Urinary bladder (tissue), 3 donors: ENCODE results near the genes ASIC4 and WDFY1.

DNA sequence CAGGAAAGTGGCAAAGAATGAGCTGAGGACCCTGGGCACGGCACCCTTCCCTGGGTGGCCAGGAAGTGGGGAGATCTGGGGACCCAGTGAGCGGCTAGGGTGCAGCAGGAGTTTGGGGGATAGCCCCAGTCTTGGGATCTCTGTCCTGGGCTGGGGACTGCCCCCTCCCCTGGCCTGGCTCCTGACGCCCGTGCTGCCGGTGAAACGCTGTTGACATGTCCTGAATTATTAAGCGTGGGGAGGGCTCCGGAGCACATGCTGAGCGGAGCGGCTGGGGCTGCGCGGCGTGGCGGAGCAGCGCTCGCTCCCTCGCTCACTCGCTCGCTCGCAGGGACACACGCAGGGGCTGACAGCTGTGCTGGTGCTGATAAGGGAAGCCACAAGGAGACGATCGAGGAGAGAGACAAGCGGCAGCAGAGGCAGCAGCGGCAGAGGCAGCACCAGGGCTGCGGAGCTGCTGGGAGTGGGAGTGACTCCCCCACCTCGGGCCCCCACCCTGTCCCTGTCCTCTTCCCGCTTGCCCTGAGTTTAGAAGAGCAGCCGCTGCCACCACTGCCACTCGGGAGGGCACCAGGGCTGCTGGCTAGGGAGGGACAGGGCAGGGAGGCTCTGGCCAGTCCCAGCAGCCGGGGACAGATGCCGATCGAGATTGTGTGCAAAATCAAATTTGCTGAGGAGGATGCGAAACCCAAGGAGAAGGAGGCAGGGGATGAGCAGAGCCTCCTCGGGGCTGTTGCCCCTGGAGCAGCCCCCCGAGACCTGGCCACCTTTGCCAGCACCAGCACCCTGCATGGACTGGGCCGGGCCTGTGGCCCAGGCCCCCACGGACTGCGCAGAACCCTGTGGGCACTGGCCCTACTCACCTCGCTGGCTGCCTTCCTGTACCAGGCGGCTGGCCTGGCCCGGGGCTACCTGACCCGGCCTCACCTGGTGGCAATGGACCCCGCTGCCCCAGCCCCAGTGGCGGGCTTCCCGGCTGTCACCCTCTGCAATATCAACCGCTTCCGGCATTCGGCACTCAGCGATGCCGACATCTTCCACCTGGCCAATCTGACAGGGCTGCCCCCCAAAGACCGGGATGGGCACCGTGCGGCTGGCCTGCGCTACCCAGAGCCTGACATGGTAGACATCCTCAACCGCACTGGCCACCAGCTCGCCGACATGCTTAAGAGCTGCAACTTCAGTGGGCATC, at the start of gene ASIC4:
TSS of gene ASIC4 (plus strand) at position 394 of the 1,192 bp plus-strand sequence.
- PRO-cap = no peak
- RAMPAGE, long total RNA = no peak

- PRO-cap = no peak
- RAMPAGE, long total RNA = no peak
Observed at GRCh38 chr2:219551866-219552291, 8.1 kb downstream of the TMEM198 start.

GRCh38 chr2:219570540-219571359, 589 bp downstream of the OBSL1 start:
- PRO-cap = unidirectional peak, plus-strand start at chr2:219570658; unidirectional peak, minus-strand start at chr2:219571224
- RAMPAGE, long total RNA = no peak

DNA sequence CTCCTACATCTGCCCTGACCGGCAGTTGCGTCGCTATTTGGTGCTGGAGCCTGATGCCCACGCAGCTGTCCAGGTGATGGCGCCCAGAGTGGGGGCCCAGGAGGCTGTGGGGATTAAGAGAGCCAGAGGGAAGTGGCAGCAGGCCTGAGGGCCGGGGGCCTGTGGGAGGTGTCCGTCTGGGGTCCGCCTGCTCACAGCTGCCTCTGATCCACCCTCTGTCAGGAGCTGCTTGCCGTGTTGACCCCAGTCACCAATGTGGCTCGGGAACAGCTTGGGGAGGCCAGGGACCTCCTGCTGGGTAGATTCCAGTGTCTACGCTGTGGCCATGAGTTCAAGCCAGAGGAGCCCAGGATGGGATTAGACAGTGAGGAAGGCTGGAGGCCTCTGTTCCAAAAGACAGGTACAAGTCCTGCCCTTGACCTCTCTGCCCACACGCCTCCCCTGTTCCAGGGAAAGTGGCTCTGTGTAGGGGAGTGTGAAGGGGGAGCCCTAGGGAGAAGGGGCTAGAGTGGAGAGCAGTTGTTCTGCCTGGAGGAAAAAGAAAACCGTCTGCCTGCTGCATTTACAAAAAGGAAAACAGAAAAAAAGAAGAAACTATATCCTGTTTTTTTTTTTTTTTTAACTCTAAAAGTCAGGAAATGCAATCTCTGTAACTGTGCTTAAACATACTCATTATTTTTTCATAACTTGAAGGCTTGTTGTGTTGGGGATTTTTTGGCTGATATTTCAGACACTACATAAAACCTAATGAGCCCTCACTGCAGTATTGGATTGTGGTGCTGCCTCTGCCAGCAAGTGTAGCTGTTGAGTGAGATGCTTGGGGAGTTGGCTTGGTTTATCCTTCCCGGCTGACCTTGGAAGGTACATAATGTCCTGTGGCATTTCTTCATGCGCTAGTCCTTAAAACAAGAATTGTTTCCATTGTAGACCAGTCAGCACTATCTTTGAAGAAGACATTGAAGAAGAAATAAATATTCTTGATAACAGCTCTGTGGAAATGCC, 11.8 kb downstream of the STK11IP start:
- PRO-cap = no peak
- RAMPAGE, long total RNA = no peak

DNA sequence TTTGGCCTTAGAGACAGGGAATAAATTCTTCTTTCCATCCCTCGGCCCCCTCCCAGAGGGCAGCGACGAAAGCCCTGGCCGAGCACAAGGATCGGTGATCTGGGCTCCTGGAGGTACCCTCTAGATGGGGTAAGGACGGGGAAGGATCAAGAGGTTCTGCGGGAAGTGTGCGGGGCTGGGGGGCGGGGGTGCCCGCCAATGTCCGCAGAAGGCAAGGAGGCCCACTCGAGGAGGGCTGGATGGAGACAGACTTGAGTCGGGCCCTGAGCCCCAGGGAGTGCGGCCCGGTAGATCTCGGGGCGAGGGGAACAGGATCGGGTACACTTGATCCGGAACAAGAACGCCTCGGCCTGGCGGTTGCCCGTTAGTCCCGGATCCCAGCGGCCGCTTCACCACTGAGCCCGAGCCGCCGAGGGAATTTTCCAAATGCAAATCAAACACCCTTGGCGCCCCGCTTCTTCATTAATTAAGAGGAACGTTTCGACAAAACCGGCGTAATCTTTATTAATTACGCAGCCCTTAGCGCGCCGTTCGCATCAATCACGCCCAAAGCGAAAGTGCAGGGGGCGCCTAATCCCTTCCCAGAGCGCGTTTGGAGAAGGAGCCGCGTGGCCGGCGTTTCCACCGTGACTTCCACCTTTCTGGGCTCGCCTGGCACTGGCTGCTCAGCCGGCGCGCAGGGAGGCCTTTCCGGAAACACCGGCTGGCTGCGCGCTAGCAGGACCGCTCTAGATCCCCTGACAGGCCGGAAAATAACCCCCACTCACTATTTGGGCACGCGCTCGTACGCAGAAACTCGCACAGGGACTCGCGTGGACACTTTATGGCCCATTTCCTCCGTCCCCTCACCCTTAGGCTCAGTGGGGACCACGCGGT, 7.0 kb upstream of the PAX3 start:
- PRO-cap = no peak
- RAMPAGE, long total RNA = no peak

DNA sequence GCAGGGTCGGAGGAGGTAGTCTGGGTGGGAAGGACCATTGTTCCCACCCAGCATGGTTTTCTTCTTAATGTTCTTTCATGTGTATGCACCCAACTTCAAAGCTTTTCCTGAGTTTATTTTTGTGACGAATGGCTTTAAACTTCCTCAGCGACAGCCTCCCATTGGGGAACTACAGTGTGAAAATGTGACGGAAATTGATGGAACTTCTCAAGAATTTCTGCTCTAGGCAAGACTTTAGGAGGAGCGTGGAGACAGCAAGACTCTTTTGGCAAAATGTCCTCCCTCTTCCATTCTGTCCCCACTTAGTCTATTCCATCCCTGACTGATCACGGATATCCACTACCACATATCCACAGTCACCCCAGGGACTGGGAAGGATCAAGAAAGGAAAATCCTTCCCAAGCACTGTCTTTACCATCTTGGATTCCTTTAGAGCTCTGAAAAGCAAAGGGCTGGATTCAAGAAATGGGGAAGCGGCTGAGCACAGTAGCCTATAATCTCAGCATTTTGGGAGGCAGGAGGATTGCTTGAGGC, 38.6 kb downstream of the SGPP2 start:
- PRO-cap = no peak
- RAMPAGE, long total RNA = no peak

- PRO-cap = no peak
- RAMPAGE, long total RNA = no peak
Observed at GRCh38 chr2:222484961-222485278, 60.6 kb downstream of the SGPP2 start.

DNA sequence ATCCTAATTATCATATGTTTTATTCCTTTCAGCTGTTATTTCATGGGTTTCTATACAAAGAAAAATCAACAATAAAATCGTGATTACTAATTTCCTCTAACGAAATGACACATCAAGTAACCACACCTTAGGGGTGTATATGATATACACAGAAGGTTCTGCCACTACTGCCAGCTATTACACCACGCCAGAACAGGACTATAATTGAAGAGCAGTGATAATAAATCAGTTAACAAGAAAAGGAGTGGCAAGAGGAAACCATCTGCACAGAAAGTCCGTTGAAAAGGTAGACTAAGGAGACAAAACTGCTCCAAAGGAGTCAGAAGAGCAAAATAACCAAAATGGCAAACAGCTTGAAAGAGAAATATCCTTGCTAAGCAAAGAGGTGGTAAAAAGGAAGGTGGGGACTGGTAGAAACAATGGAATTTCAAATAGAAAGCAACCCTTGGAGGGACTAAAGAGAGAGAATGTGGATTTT, 3.0 kb downstream of the FARSB start:
- PRO-cap = no peak
- RAMPAGE, long total RNA = no peak

GRCh38 chr2:222743481-222743963, 72.1 kb downstream of the MOGAT1 start:
- PRO-cap = no peak
- RAMPAGE, long total RNA = no peak

- PRO-cap = unidirectional peak, plus-strand start at chr2:222792128
- RAMPAGE, long total RNA = no peak
Observed at GRCh38 chr2:222791808-222792335, 69.0 kb upstream of the ACSL3 start.

DNA sequence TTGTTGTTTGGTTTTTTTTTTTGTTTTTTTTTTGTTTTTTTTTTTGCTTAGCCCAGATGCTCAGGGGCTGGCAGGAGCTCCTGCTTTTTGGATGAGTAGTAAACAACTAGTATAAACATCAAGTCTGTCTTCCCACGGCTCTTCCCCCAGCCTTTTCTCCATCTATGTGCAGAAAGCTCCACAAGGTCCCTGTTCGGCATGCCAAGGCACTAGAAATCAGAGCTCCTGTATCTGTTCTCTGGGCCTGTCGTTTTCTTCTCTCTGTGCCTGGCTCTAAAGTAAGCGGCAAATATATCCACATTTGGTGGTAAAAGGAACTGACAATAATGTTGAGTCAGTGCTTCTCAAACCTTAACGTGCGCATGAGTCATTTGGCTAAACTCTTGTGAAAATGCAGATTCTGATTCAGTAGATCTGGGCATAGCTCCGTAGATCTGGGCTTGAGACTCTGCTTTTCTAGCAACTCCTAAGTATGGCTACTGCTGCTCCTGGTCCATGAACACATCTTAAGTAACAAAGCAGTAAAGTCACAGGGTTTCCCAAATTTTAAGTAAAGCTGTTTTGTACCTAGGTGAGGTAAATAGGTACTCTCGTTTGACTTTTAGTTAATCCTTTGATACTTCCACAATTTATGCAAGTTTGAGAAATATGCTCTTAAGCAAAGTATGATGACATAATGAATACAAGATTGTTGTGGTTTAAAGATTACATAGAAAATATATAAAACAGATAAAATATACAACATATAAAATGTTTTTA, 16.5 kb upstream of the ACSL3 start:
- PRO-cap = unidirectional peak, minus-strand start at position 263 of the sequence
- RAMPAGE, long total RNA = no peak

GRCh38 chr2:222882286-222882705, 21.5 kb downstream of the ACSL3 start:
- PRO-cap = no peak
- RAMPAGE, long total RNA = no peak

GRCh38 chr2:222959078-222959814, 92.7 kb upstream of the KCNE4 start:
- PRO-cap = no peak
- RAMPAGE, long total RNA = no peak

DNA sequence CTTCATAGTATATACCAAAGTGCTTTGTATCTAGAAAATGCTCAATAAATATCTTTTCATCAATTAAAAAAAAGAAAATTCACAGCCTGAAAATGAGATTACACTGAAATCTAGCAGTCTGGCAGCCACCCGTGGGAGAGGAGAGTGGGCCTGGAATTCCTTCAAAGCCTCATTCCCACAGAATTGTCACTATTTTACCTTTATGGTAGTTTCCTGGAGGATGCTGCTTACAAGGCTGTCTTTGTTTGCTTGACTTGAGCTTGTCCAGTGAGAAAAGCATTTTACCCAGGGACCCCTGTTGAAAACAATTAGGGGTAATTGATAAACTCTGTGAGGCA, 13.3 kb upstream of the KCNE4 start:
- PRO-cap = no peak
- RAMPAGE, long total RNA = no peak

GRCh38 chr2:223093250-223093731, 41.3 kb downstream of the KCNE4 start:
- PRO-cap = no peak
- RAMPAGE, long total RNA = no peak

- PRO-cap = no peak
- RAMPAGE, long total RNA = no peak
Observed at GRCh38 chr2:223101594-223101970, 49.6 kb downstream of the KCNE4 start.

GRCh38 chr2:223611073-223611459, 8.9 kb upstream of the SCG2 start:
- PRO-cap = unidirectional peak, minus-strand start at chr2:223611247
- RAMPAGE, long total RNA = no peak

GRCh38 chr2:223816265-223816954, 21.0 kb downstream of the AP1S3 start:
- PRO-cap = no peak
- RAMPAGE, long total RNA = no peak

DNA sequence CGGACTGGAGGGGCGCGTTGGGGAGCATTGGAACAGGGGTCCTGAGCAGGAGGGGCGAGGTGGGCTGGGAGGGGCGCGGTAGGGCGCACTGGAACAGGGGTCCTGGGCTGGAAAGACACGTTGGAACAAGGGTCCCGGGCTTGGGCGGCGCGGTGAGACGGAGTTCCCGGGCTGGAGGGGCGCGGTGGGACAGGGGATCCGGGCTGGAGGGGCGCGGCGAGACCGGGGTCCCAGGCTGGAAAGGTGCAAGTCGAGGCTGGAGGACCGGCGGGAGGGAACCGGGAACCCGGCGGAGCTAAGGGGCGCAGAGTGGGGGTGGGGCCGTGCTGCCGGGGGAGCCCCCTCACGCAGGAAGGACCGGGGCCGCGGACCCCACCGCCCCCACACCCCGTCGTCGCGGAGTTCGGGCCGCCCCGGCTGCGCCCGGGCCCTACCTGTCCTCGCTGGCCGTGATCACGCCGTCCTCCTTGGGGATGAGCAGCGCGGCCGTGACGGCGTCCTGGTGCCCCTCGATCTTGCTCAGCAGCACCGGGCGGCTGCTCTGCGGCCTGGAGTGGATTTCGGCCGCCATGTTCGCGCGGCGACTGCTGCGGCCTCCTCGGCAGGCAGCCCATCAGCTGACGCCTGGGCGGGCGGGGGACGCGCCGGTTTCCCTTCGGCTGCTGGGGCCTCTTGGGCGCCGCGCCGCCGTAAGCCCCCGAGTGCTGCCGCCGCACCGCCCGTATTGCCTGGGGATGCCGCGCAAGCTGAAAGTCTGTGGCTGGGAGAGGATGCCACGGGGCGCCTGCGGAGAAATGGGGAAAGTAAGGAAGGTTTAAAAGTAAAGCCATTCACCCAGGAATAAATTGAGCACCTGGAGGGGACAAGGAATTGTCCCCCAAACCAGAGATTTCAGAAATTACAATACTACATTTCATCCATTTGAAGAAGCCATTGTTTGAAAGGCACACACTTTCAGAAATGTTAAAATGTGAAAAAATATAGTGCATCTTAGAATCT, at the start of gene WDFY1:
TSS of gene WDFY1 (minus strand) at position 622 of the 999 bp plus-strand sequence.
- PRO-cap = bidirectional peak, plus-strand start at position 722 of the sequence, minus-strand start at position 555 of the sequence
- RAMPAGE, long total RNA = start-site peak on the minus strand centred at position 601 of the sequence, 52 bp wide, 222 and 623 reads in 2 replicates

- PRO-cap = no peak
- RAMPAGE, long total RNA = no peak
Observed at GRCh38 chr2:223952379-223953063, 4.7 kb upstream of the MRPL44 start.